Testis (tissue), 5 donors: ENCODE measurements around a stretch of chr14.

GRCh38 chr14:69247834-69248204, 12.1 kb upstream of the GALNT16 start:
- PRO-cap, 3 experiments, result no peak in any of the 3 experiments
- RAMPAGE, long total RNA, 2 experiments, result no peak in any of the 2 experiments
- RRBS, result no CpG with 5 or more reads among the region's 2 CpGs

GRCh38 chr14:69261647-69262488, 1.9 kb downstream of the GALNT16 start:
- PRO-cap, 3 experiments, result peak in 1 of 3 experiments; most common minus-strand start chr14:69262149 (in 1)
- RAMPAGE, long total RNA, 2 experiments, result no peak in any of the 2 experiments
- RRBS, result no CpG with 5 or more reads among the region's 13 CpGs

DNA sequence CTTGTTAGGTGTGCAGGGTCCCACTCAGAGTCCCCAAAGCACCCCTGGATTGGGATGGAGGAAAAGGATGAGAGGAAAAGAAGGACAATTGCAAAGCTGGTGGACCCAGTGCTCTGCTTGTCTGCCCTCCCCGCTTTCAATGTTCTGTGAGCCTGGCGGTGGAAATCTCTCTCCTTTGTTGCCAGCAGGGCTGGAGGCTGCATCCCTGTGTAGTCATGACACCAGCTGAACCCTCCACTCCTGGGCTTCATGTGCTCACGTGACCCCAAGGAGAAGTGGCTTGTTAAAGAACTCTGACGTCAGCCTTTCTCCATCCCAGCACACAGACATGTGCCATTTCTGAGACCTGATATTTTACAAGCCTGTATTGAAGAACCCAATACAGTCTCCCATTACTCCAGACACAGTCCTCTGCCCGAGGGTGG, 21.5 kb downstream of the GALNT16 start:
- PRO-cap, 3 experiments, result no peak in any of the 3 experiments
- RAMPAGE, long total RNA, 2 experiments, result no peak in any of the 2 experiments
- RRBS, result no CpG with 5 or more reads among the region's 5 CpGs

GRCh38 chr14:69637789-69638087, 26.3 kb downstream of the SUSD6 start:
- PRO-cap, 3 experiments, result no peak in any of the 3 experiments
- RAMPAGE, long total RNA, 2 experiments, result no peak in any of the 2 experiments
- RRBS, result no CpG with 5 or more reads among the region's 2 CpGs

GRCh38 chr14:69693919-69694815, 72.8 kb upstream of the SRSF5 start:
- PRO-cap, 3 experiments, result peak in 3 of 3 experiments; most common plus-strand start chr14:69694574 (in 1); most common minus-strand start chr14:69694449 (in 2)
- RAMPAGE, long total RNA, 2 experiments, result no peak in any of the 2 experiments
- RRBS, result no CpG with 5 or more reads among the region's 4 CpGs

GRCh38 chr14:69726476-69727557, 40.1 kb upstream of the SRSF5 start:
- PRO-cap, 3 experiments, result peak in 3 of 3 experiments; most common plus-strand start chr14:69726893 (in 2); most common minus-strand start chr14:69727057 (in 3)
- RAMPAGE, long total RNA, 2 experiments, result no peak in any of the 2 experiments
- RRBS, result 2% methylated on average over 10 of the region's 60 CpGs

- PRO-cap, 3 experiments, result no peak in any of the 3 experiments
- RAMPAGE, long total RNA, 2 experiments, result no peak in any of the 2 experiments
- RRBS, result no CpG with 5 or more reads among the region's 26 CpGs
Measured at GRCh38 chr14:69769451-69770408, 2.8 kb downstream of the SRSF5 start.

- PRO-cap, 3 experiments, result no peak in any of the 3 experiments
- RAMPAGE, long total RNA, 2 experiments, result no peak in any of the 2 experiments
- RRBS, result no CpG with 5 or more reads among the region's 23 CpGs
Measured at GRCh38 chr14:69879602-69879961, 366 bp downstream of the SMOC1 start.

- PRO-cap, 3 experiments, result peak in 1 of 3 experiments; most common minus-strand start chr14:70252331 (in 1)
- RAMPAGE, long total RNA, 2 experiments, result no peak in any of the 2 experiments
- RRBS, result no CpG with 5 or more reads among the region's 6 CpGs
Measured at GRCh38 chr14:70252226-70252463, 63.4 kb upstream of the SLC8A3 start.

GRCh38 chr14:70344951-70345726, 14.3 kb downstream of the COX16 start:
- PRO-cap, 3 experiments, result no peak in any of the 3 experiments
- RAMPAGE, long total RNA, 2 experiments, result no peak in any of the 2 experiments
- RRBS, result no CpG with 5 or more reads among the region's 20 CpGs

- PRO-cap, 3 experiments, result no peak in any of the 3 experiments
- RAMPAGE, long total RNA, 2 experiments, result no peak in any of the 2 experiments
- RRBS, result no CpG with 5 or more reads among the region's 3 CpGs
Measured at GRCh38 chr14:70559011-70559763, 24.4 kb upstream of the ADAM20 start.

DNA sequence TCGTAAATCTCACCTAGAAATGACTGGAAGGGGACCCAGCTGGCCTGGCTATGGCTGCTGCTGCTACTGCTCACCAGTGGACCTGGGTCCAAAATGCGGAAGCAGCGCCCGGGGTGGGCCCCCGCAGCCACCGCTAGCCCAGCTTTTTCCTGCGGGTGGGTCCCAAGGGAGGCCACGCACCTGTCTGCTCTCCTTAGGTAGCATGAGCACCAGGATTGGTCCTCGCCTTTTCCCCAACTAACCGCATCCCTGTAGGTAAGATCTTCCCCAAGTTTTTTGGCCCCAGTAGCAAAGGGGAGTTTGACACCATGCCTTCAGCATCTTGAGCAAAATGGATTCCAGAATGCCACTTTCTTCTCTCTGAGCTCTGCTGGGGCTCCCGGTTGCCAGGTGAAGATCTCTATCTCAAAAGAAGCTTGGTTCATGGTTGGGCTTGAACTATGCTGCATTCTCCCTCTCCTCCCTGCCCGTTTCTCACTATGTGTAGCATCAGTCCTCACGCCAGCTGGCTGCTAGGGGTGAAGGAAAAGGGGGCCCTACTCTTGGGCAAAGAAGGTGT, 1.1 kb downstream of the TTC9 start:
- PRO-cap, 3 experiments, result no peak in any of the 3 experiments
- RAMPAGE, long total RNA, 2 experiments, result no peak in any of the 2 experiments
- RRBS, result no CpG with 5 or more reads among the region's 13 CpGs

DNA sequence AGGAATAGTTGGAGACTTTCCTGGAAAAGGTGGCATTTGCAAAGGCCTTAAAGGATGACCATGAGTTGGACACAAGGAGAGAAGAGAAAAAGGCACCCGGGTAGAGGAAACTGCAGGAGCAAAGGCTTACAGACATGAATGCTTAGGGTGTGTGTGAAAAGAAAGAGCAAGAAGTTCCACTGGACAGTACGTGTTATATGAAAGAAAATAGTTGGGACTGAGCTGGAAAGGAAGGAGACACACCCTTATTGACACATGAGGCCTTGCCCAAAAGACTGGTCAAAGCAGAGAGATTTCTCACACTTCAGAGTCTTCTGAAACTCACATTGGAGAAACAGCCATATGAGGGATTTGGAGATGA, 55.9 kb downstream of the TTC9 start:
- PRO-cap, 3 experiments, result no peak in any of the 3 experiments
- RAMPAGE, long total RNA, 2 experiments, result no peak in any of the 2 experiments
- RRBS, result no CpG with 5 or more reads among the region's 2 CpGs

DNA sequence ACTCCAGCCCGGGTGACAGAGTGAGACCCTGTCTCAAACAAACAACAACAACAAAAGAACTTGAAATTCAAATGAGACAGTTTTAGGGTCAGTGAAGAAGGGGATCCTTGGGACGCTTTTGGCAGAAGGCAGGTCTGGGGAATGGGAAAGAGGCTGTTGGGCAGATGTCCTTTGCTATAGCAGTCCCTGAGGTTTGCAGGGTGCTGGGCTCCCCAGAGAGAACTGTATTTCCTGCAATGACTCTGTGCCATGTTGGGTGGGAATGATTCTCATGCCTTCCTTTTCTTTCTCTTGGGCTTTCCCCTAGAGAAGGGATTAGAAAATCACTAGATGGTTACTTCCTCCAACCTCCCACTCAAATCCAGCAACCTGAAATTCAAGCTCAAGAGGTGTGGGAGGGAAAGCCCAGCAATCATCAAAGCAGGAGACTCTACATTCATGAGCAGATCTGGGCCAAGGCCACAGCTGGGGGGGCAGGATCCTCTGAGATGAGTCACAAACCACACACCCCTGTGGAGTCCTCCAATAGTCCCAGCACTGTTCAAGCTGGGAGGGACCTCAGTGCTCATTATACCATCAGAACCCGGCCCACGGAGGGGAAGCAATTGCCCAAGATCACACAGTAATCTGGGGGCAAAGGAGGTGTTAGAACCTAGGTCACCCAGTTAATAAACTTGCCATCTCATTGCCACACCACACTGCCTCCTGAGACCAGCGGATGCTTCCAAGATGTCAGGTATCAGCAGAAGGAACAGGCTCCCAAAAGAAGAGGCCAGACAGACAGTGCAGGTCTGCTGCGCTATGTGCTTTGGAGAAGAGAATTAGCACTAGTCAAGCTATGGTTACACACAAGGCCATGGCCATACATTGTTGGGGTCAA, 65.5 kb downstream of the TTC9 start:
- PRO-cap, 3 experiments, result no peak in any of the 3 experiments
- RAMPAGE, long total RNA, 2 experiments, result no peak in any of the 2 experiments
- RRBS, result no CpG with 5 or more reads among the region's 6 CpGs

GRCh38 chr14:70811538-70812194, 2.4 kb upstream of the MAP3K9 start:
- PRO-cap, 3 experiments, result no peak in any of the 3 experiments
- RAMPAGE, long total RNA, 2 experiments, result no peak in any of the 2 experiments
- RRBS, result no CpG with 5 or more reads among the region's 4 CpGs

- PRO-cap, 3 experiments, result peak in 3 of 3 experiments; most common plus-strand start chr14:70822213 (in 3); most common minus-strand start chr14:70822114 (in 3)
- RAMPAGE, long total RNA, 2 experiments, result start-site peak on the plus strand in 2 of 2 experiments, at chr14:70821995-70822035 at its widest, 6 to 7 reads per replicate
- RRBS, result 1% methylated on average over 16 of the region's 74 CpGs
Measured at GRCh38 chr14:70821538-70822468, 12.5 kb upstream of the MAP3K9 start.

DNA sequence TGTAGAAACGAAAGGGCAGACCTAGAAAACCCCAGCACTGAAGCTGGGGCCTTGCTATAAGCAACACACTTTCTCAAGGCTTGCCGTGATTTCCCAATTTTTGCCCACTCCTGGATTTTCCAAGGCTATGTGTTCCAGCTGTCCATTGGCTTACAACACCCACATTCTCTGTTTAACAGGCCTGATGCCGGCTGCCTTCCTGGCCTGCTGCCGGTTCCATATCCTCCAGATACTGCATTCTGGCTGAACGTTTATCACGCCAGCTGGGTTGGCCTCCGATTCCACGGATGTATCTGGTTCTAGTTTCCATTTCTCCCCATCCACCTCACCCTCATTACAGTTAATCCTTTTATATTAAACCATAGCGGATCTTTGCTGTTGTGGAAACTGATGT, 2.0 kb upstream of the PCNX1 start:
- PRO-cap, 3 experiments, result no peak in any of the 3 experiments
- RAMPAGE, long total RNA, 2 experiments, result no peak in any of the 2 experiments
- RRBS, result no CpG with 5 or more reads among the region's 9 CpGs

GRCh38 chr14:71031395-71031756, 124.1 kb downstream of the PCNX1 start:
- PRO-cap, 3 experiments, result peak in 1 of 3 experiments; most common plus-strand start chr14:71031501 (in 1)
- RAMPAGE, long total RNA, 2 experiments, result no peak in any of the 2 experiments
- RRBS, result no CpG with 5 or more reads among the region's 5 CpGs

- PRO-cap, 3 experiments, result no peak in any of the 3 experiments
- RAMPAGE, long total RNA, 2 experiments, result no peak in any of the 2 experiments
- RRBS, result no CpG with 5 or more reads among the region's 8 CpGs
Measured at GRCh38 chr14:71116491-71117392, 203.5 kb upstream of the SIPA1L1 start.

DNA sequence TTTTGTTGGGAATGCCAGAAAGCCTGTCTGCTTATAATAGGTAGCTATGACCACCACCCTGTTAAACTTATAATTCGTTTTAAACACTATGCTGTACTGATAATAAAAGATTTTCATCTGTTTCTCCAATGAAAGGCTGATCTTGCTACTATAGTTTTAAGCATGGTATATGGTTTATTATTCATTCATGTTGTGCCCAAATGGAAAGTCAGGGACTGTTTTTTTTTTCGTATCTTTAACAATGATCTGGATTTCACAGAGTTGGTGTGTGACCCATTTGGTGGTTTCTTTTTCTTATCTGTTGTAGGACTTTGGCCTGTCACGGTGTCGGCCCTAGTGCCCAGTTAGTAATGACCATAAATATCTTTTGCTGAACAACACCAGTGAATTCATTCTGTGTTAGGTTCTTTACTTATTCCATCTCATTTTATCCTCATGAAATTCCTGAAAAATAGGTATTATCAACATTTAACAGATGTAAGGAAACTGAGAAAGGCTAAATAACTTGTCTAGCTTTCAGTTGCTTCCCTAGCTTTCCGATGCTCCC, 19.8 kb downstream of the SIPA1L1 start:
- PRO-cap, 3 experiments, result no peak in any of the 3 experiments
- RAMPAGE, long total RNA, 2 experiments, result no peak in any of the 2 experiments
- RRBS, result no CpG with 5 or more reads among the region's 5 CpGs